Diencephalon (tissue), 2 donors: ENCODE data around the genes CHRFAM7A and GREM1.

GRCh38 chr15:29969575-29969973 lies 113.2 kb upstream of the GOLGA8J start:
- RAMPAGE, long total RNA, result no peak

DNA sequence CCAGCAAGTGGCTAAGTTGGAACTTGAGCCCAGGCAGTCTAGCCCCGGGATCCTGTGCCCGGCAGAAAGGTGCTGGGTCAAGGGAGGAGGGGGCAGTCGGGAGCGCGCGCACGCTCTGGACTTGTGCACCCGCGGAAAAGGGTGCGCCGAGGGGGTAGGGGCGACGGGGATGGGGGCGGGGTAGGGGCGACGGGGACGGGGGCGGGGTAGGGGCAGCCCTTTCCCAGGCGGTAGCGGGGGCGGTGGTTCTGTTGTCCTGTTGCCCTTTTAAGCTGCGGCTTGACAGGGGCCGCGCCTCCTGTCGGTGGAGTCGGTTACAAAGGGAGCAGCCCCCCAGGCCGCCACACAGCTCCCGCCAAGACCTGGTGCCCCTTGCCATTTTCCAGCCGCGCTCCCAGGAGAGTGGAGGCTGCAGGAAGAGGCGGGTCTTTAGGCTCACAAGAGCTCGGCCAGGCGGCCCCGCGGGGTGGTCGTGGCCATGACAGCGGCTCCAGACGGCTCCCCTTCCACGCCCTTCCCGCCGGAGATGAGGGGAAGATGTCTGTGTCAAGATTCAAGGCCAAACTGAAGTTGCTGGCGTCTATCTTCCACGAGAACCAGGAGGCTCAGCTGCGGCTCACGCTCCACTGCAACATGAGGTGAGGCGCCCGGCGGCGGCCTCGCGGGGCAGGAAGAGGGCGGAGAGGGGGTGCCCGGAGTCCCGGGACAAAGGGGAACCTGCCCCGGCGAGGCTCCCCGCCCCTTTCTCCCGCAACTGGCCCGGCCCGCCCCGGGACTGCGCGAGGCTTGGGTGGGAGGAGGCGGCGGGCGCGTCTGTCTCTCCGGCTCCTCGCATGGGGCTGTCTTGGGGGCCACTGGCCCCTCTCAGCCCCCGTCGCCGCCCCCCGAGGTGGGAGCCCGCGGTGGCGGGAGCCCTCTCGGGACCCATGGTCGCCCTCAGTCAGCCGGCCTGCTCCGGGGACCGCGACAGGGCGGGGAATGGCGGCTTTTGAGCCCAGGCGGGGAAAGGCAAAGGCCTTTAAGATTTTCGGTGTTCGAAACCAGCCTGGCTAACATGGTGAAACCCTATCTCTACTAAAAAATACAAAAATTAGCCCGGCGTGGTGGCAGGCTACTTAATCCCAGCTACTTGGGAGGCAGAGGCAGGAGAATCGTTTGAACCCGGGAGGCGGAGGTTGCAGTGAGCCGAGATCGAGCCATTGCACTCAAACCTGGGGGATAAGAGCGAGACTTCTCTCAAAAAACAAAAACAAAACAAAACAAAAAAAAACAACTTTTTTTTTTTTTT lies 61.1 kb downstream of the GOLGA8T start:
- RAMPAGE, long total RNA, result no peak

DNA sequence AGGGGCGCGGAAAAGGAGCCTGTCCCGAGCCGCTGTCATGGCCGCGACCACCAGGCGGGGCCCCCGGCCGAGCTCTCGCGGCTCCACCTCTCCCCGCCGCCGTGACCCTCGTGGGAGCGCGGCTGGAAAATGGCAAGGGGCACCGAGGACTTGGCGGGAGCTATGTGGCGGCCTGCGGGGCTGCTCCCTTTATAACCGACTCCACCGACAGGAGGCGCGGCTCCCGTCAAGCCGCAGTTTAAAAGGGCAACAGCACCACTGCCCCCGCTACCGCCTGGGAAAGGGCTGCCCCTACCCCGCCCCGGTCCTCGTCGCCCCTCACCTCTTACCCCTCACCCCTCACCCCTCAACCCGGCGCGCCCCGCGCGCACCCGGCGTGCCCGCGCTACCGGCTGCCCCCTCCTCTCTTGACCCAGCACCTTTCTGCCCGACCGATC lies at the start of gene CHRFAM7A:
TSS of gene CHRFAM7A (minus strand) at position 166 of the 437 bp plus-strand sequence.
- RAMPAGE, long total RNA, result no peak

- RAMPAGE, long total RNA, result no peak
Observed at GRCh38 chr15:30944847-30945343, 41.2 kb downstream of the FAN1 start.

- RAMPAGE, long total RNA, result no peak
Observed at GRCh38 chr15:30990163-30990871, 1.1 kb downstream of the MTMR10 start.

GRCh38 chr15:30992519-30992885 lies 1.1 kb upstream of the MTMR10 start:
- RAMPAGE, long total RNA, result no peak

GRCh38 chr15:31339546-31340450 lies 13.2 kb downstream of the KLF13 start:
- RAMPAGE, long total RNA, result no peak

DNA sequence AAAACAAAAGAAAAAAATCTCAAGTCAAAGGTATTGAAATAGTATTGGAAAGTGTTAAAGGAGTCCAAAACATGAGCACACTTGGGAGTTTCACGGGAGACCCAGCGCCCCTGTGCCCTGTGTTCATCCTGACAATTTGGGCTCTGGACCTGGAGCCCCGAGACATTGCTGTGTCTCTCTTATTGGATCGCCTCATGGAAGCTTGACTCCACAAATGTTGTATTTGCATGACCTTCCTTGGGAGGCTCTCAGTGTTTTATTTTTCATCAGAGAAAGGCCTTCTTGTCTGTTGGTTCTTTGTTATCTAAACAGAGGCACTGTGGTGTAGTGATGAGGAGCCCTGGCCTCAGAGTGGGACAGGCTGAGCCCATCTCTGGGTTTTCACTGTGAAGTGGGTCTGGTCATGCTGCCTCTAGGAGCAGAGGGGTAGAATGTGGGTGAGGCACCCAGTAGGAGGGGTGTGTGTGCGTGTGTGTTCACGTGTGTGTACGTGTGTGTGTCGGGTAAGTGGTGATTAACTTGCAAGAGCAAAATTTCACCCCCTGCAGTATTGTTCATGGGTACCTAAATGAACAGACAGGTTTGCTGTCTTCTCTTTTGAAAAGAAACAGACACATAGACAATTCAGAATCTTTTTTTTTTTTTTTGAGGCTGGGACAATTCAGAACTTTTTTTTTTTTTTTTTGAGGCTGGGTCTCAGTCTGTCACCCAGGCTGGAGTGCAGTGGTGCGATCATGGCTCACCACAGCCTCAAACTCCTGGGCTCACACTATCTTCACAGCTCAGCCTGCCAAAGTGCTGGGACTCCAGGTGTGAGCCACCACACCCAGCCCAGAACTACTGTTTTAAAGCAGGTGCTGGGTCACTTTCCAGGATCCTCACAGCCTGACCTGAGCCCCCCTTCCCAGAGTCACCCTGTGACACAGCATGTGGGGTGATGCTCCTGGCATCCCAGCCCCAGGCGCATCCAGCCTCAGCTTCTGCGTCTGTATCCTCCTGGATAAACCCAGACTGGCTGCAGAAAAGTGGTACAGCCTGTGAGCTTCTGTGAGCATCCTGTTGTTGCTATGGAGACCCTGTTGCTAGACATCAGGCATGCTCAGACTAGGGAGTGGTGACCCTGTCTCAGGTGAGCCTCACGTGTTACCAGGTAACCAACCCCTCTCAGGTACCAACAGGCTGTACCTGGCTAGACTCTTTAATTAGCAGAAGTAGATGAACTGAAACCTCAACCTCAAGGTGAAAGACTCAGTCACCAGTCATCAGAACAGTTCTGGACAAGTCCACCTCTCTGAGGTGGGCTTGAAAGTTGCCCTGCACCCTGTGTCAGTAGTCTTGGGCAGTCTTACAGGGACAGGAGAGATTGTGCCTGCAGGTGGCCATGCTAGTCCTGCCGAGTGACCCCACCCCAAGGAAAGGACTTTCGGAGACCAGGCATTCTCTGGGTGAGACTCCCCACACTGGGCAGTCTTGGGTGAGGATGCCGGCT lies 14.8 kb downstream of the KLF13 start:
- RAMPAGE, long total RNA, result no peak

DNA sequence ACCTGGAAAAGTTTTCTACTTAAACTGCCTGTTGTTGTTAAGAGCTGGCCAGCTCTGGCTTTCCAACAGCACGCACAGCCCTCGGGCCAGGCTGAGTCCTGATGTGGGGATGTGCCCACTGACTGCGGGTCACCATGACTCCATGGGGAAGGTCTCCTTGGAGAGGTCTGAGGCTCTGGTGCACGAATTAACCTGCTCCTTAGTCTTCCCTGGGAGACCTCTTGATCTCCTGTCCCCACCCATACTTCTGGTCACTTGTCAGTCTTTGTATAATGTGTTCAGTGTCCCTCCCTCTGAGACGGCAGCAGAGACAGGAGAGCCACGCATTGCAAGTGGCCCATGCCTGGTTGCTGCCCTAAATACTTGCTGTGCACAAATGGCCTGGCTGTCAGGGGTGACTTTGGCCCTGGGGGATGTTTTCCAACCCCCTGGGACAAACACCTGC lies 17.0 kb downstream of the KLF13 start:
- RAMPAGE, long total RNA, result no peak

DNA sequence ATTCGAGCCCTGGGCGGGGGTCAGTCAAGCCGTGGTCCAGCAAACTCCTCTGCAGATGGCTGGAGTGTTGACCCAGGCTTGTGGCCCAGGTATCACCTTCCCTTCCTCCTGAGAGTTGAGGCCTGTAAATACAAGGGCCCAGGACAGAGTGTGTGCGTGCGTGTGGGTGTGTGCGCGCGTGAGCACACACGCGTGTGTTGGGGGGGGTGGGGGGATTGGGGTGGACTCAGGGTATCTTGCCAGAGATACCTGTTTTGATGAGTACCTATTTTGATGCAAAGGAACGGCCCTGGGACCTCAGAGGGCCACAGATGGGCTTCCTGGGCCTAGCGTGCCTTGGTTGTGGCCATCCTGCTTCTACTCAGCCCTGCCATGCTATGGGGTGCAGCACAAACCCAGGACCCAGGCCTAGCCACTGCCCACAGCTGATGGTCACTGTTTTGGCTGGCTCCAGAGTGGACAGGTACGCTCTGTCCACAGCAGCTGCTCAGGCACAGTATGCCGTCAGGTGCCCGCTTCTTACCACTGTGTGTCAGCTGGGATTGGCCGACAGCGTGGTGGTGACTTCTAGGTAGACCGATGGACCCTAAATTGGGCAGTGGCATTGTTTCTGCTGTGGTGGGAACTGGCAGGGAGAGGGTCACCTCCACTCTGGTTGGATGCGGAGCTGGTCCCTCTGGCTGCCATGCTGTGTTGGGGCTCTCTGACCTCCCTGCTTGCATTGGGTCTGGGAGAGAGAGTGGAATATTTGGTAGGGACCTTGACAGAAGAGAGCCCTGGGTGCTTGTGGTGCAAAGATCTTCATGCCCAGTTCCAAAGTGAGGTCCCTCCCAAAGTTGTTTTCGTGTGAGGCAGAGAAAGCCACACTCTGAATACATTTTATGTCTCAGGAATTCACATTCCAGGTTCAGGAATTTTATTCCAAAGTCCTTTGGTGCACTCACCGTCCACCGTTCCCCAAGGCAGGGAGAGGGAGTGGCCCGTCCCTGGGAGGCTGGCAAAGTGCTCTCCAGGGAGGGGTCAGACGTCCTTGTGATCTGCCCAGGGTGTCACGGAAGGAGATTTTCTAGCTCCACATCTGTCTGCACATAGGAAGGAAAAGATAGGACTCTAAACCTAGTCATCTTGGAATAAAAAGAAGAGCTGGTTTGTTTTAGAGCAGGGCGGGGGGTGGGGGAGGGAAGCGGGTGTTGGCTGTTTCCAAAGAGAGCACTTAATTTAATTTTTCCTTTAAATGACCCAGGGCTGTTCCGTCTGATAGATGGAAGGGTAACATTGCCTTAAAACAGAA lies 47.5 kb downstream of the KLF13 start:
- RAMPAGE, long total RNA, result no peak

DNA sequence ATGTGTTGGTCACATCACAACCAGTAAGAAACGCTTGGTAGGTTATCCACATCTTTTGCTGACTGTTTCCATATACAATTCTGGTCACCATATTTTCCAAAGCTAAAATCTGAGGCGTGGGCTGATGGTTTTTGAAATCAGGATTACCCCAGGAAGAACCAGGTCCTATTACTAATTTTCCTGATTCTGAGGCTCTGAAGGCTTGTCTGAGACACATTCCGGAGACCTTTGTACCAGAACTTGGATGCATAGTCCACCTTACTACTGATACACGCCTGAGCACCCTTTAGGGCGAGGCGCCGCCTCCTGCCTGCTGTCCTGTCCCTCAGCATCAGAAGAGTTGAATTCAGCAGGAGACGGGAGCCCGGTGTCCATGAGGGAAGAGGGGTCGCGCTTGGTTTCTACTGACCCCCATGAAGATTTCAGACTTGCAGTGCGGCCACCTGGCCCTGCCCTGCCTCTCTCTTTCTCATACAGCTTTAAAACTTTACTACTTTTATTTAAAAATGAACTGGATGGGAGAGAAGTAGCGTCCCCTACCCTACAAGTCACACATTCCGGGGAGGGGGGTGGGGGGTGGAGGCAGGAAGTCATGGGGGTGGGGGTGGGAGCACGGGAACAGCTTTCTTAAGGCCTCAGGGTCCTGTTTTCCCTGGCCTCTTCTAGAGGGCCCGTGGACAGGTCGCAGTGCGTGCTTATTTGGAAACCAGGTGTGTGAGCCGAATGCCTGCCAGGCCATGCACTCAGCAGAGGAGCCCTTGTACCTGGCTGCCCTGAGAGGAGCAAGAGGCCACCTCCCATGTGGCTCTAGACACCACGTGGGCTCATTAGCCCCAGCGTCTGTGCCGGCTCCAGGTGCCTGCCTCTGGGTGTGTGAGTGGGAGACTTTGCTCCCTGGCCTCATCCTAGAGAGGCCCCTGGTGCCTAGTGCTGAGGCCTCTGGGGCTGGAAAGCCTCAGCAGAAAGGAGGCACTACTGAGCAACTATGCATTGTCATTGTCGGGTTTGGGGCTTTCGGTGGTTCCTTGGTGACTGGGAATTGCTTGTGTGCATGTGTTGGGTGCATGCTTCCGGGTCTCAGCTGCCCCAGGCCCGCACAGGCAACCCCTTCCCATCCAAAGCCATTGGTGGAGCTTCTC lies 50.1 kb downstream of the KLF13 start:
- RAMPAGE, long total RNA, result no peak

DNA sequence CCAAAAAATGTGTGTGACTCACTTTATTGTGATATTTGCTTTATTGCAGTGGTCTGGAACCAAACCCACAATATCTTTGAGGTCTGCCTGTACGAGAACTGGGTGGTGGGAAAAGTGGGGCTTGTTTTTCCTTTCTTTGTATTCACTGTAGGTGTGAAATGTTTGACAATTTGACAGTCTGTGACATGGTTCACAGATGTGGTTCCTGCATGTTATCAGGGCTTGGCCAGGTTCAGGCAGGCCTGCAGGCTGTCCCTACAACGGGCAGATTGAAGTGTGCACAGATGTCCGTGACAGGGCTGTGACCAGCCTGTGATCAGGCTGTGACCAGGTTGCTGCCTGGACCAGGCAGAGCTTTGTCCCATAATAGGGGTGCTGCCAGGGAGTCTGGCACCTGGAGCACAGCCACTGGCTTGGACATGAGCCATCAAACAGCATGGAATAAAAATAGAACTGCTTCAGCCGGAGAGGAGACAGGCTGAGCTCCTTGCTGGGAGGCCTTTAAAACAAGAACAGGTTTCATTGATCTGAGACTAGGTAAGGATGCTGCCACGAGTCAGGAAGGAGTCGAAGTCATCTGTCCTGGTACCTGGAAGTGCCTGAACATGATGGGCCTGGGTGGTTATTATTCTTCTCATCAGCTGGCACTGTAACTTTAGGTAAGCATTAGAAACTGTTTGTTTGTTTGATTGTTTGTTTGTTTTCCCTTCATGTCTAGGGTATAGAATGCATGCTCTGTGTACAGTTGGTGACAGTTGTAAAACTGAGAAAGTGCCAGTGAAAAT lies 61.1 kb downstream of the KLF13 start:
- RAMPAGE, long total RNA, result no peak

DNA sequence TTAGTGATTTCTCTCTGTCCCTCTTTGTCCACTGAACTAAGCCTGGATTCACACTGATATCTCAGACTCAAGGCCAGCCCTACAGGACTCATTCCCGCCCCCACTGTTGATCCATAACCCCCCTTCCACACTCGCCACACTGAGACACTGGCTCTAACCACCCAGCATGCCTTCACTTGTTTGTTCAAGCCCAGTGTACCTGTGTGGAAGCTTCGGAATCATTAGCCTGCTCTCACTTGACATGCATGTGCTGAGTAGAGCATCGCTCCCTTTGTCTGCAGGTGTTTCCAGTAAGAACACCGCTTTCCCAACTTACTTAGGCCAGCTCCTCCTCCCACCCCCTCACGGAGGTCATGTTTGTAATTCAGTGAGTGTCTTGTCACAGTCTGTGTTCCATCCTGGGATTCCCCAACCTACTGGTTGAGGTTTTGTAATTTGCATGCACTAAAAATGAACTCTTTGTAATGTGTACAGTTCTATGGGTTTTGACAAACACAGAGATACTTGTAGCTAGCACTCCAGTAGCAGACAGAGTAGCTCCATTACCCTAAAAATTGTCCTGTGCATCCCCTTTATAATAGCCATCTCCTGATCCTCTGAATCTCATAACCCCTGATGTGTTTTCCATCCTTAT lies 132.4 kb downstream of the KLF13 start:
- RAMPAGE, long total RNA, result no peak

DNA sequence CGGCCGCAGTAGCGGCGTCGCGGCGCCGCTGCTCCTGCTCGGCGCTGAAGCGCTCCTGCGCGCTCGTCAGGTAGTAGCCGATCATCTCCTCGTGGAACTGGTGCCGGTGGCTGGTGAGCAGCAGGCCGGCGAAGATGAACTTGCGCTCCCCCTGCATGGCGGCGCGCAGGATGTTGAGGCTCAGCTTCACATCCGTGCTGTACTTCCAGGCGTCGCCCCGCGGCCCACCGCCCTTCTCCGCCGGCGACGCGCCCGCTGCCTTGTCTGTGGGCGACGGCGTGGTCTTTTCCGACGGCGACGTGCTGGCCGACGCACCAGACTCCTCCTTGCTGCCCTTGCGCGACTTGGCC lies 157.4 kb downstream of the KLF13 start:
- RAMPAGE, long total RNA, result no peak

DNA sequence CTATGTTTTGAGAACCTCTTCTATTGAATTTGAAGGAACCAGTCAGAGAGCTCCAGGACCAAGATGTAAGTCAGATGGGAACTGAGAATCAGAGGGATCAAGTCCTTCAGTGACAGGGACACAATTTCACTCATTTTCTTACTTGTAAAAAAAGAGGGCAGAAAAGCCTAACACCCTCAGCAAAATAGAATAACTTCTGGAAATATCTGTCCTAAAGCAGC lies 175.5 kb downstream of the KLF13 start:
- RAMPAGE, long total RNA, result no peak

DNA sequence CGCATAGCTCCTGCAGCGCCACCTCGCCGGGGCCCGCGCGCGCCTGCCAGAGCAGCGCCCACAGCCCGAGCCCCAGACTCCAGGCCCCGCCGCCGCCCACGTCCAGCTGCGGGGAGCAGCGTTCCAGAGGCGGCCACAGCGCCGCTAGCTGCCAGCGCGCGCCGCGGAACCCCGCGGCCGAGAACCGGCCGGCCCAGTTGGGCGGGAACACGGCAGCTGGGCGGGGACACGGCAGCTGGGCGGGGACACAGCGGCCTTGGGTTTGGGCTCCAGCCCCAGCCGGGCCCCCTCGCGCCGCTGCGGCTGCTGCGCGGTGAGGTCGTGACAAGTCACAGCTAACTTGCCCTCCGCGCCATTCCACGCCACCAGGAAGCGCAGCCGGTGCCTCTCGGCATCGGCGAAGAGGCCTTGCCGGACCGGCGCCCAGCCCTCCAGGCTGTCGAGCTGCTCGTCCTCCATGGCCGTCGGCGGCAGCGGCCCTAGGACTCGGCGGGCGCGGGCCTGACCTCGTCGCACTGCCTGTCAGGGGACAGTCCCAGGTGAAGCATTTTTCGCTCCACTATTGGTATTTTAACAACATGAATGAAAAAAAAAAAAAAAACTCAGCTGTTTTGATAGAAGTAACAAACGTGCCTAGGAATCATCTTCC lies 78.7 kb upstream of the ARHGAP11A start:
- RAMPAGE, long total RNA, result no peak

- RAMPAGE, long total RNA, result no peak
Observed at GRCh38 chr15:32684275-32684739, 33.5 kb upstream of the GREM1 start.

DNA sequence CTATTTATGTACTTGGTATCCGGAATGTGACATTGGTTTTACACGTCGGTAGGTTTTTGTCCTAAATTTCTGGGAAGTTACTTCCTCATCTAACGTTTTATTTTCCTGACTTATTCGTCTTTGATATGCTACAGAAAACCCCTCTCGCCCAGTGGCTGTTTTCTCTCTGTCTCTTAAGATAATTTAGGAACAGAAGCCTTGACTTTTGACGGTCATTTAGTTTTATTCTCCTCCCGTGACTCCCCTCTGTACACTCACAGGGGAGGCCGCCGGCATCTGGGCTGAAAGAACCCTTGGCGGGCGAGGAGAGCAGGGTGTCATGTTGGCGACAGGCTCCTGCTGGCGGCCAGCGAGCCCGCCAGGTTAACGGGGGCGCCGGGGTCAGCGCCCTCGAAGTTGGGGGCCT lies 738 bp upstream of the GREM1 start:
- RAMPAGE, long total RNA, result no peak

DNA sequence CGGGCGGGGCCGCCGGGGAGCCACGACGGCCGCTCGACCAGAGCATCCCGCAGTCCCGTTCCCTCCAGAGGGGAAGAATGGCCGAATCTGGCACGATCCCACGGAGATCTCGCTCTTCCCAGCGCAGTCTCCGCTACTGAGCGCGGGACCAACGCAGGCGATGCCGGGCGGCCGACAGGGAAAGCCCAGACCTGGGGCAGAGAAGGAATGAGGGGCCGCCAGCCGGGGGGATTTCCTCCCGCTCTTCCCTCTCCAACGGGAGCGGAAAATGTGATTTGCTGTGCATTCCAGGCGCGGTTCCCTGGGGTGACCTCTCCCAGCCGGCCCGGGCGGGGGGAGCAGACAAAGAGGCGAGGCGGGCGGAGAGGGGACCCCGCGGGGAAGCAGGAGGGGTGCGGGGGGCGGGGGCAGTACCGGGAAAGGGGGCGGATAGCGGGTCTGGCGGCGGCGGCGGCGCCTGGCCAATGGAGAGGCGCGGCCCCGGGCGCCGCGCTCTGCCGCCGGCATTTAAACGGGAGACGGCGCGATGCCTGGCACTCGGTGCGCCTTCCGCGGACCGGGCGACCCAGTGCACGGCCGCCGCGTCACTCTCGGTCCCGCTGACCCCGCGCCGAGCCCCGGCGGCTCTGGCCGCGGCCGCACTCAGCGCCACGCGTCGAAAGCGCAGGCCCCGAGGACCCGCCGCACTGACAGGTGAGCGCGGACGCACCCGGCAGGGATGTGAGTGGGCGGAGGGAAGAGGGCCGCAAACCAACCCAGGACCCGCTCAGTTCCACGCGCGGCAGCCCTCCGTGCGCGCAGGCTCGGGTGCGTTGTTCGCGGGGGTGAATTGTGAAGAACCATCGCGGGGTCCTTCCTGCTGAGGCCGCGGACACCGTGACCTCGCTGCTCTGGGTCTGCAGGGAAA lies at the start of gene GREM1:
TSS of gene GREM1 (plus strand) at position 536 of the 907 bp plus-strand sequence.
- RAMPAGE, long total RNA, result no peak

DNA sequence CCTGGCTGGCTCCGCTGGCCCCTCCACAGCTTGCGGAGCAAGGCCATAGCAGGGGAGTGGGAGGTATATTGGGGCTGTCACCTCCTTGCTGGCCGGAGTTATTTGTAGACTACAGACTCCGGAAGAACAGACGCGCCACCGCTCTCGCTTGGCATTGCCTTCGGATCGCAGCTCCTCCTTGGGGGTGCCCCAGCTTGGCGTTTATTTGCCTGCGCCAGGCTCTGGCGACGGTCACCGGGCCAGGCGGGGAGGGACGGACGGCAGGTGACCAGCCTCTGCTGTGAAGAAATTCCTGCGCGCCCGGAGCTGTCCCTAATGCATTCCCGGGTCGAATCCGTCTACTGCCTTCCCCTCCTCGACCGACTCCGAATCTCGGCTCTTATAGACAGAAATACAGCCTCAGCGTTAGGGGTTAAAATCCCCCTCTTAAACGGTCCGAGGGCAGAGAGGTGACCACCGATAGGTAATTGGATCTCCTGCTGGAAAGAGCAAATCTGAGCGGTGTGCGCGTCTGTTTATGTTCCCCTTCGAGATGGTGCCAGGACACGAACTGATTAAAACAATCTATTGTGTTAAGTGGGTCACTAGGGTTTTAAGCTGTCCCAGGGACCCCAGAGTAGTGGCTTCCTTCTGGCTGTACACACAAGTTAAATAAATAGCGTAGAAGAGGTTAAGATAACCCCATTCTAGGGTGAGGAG lies 1.5 kb downstream of the GREM1 start:
- RAMPAGE, long total RNA, result no peak